ENCODE results near the genes ARL4A and AGR2.

- RAMPAGE, long total RNA = no peak
- RRBS = no CpG with 5 or more reads among the region's 2 CpGs
PRO-cap:
- standard = no peak
- CoPRO, capped RNA only, 2 experiments = no peak in any of the 2 experiments
- CoPRO, capped and uncapped RNA, 2 experiments = no peak in any of the 2 experiments
- CoPRO, uncapped RNA only, 2 experiments = no peak in any of the 2 experiments
CAGE:
- cytosol, long polyA plus RNA = no peak
- long polyA plus RNA = no peak
- nucleolus, long total RNA = no peak
- nucleus, long polyA plus RNA = no peak
Observed at GRCh38 chr7:12257580-12258133, 46.6 kb downstream of the TMEM106B start.

DNA sequence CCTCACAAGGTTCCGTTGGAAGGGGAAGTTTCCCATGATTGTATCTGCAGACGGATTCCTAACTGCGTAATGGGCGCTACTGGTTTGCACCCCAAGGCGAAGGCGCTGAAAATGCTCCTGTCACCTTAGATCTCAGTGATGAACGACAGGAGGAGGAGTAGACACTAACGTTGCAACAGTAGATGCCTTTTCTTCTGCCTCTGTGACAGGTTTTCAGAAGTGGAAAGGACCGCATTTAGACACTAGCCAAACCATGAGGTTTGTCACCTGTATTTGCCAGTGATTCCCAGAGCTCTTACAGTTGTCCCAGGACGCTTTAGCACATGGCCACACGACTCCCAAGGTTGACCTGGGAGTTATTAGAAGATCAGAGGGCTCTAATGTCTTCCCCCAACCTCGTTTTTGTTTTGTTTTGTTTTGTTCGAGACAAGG is 508 bp upstream of the VWDE start:
- RAMPAGE, long total RNA = no peak
- RRBS = no CpG with 5 or more reads among the region's 13 CpGs
PRO-cap:
- standard = no peak
- CoPRO, capped RNA only, 2 experiments = no peak in any of the 2 experiments
- CoPRO, capped and uncapped RNA, 2 experiments = no peak in any of the 2 experiments
- CoPRO, uncapped RNA only, 2 experiments = peak in 2 of 2 experiments; most common plus-strand start position 43 of the sequence (in 1)
CAGE:
- cytosol, long polyA plus RNA = no peak
- long polyA plus RNA = no peak
- nucleolus, long total RNA = no peak
- nucleus, long polyA plus RNA = no peak

DNA sequence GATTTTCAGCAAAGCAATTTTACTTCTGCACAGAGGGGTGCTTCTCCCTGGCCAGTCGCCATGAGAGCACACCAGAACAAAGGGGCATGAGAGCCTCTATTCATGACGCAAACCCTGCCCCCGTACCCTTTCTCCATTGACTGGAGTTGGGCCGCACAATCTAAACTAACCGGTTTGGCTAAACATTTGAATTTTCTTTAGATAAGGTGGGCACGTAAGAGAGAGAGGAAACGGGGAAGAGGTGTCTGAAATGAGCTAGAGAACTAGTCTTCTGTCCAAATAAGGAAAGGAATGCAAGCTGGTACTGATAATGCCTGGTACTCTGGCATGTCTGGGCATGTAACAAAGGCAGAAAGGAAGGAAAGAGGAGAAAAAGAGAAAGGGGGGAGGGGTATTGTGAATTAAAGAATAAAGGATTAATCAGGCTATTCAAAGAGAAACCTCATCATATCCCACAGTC is 13.2 kb upstream of the SCIN start:
- RAMPAGE, long total RNA = no peak
- RRBS = no CpG with 5 or more reads among the region's 7 CpGs
PRO-cap:
- standard = no peak
- CoPRO, capped RNA only, 2 experiments = no peak in any of the 2 experiments
- CoPRO, capped and uncapped RNA, 2 experiments = no peak in any of the 2 experiments
- CoPRO, uncapped RNA only, 2 experiments = no peak in any of the 2 experiments
CAGE:
- cytosol, long polyA plus RNA = no peak
- long polyA plus RNA = no peak
- nucleolus, long total RNA = no peak
- nucleus, long polyA plus RNA = no peak

GRCh38 chr7:12571621-12572111 is 1.1 kb downstream of the SCIN start:
- RAMPAGE, long total RNA = no peak
- RRBS = no CpG with 5 or more reads among the region's 5 CpGs
PRO-cap:
- standard = no peak
- CoPRO, capped RNA only, 2 experiments = no peak in any of the 2 experiments
- CoPRO, capped and uncapped RNA, 2 experiments = no peak in any of the 2 experiments
- CoPRO, uncapped RNA only, 2 experiments = no peak in any of the 2 experiments
CAGE:
- cytosol, long polyA plus RNA = no peak
- long polyA plus RNA = no peak
- nucleolus, long total RNA = no peak
- nucleus, long polyA plus RNA = no peak

DNA sequence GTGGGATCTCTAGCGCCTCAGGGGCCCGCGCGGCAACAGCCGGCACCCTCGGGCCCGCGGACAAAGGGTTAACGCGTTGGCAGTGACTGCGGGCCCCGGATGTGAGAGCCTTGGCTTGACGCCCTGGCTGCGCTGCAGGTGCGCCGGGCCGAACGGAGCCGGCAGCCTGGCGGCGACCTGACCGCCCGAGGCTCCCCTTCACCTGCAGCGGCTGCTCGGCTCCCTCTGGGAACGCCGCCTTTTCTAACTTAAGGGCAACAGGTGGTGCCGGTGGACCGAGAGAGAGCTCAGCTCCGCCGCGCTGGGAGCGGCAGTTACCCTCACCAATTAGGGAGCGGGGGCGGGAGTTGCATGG is 281 bp upstream of the ARL4A start:
- RAMPAGE, long total RNA = no peak
- RRBS = 2% methylated on average over 16 of the region's 35 CpGs
PRO-cap:
- standard = bidirectional peak, plus-strand start outside the sequence, minus-strand start at position 250 of the sequence
- CoPRO, capped RNA only, 2 experiments = peak in 2 of 2 experiments; most common minus-strand start position 250 of the sequence (in 2)
- CoPRO, capped and uncapped RNA, 2 experiments = peak in 2 of 2 experiments; most common minus-strand start position 250 of the sequence (in 2)
- CoPRO, uncapped RNA only, 2 experiments = peak in 2 of 2 experiments; most common minus-strand start position 250 of the sequence (in 1)
CAGE:
- cytosol, long polyA plus RNA = no peak
- long polyA plus RNA = no peak
- nucleolus, long total RNA = no peak
- nucleus, long polyA plus RNA = no peak

GRCh38 chr7:12687530-12688285 is at the start of gene ARL4A:
Gene ARL4A, plus strand, starts transcription at chr7:12687633.
- RAMPAGE, long total RNA = no peak
- RRBS = no CpG with 5 or more reads among the region's 20 CpGs
PRO-cap:
- standard = bidirectional peak, plus-strand start at chr7:12687633, minus-strand start at chr7:12687424
- CoPRO, capped RNA only, 2 experiments = peak in 2 of 2 experiments; most common plus-strand start chr7:12687633 (in 2)
- CoPRO, capped and uncapped RNA, 2 experiments = peak in 2 of 2 experiments; most common plus-strand start chr7:12687633 (in 2); most common minus-strand start chr7:12688053 (in 1)
- CoPRO, uncapped RNA only, 2 experiments = peak in 2 of 2 experiments; most common plus-strand start chr7:12687743 (in 2); most common minus-strand start chr7:12688139 (in 1)
CAGE:
- cytosol, long polyA plus RNA = start-site peak on the plus strand at chr7:12687619-12687661, 113 and 91 reads in 2 replicates
- long polyA plus RNA = no peak
- nucleolus, long total RNA = no peak
- nucleus, long polyA plus RNA = no peak

DNA sequence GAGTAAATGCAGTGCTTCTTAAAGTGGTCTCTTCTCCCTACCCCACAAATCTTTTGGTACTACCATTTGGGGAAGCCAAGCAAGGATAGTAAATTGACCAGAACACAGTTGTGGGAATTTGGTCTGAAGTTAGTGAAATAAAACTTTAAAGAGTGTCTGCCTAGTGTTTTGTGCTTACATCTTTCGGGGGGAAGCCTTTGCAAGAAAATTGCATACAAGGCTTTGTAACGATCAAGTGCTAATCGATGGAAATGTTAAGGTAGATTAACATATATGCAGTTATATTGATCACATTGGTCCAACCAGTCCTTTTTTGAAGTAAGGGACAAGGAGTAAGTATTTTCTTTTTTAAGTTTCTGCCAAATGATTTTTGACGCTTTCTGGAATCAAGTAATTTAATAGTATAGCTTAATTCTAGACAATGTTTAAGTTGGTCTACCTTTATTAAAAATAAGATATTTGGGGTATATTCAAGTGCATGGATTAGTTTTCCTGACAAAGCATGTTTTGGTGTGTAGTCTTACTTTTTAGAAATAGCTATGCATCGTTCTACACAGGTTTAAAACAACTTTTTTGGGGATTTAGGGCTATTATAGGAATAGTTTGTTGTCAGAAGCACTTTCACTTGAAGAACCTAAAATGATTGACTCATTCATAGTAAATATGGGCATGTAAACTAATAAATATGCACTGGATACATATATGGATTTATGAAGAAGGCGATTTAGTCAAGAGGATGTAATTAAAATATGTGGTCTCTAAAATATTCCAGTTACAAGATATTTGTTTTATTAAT is 1.8 kb downstream of the ARL4A start:
- RAMPAGE, long total RNA = no peak
- RRBS = no CpG with 5 or more reads among the region's 6 CpGs
PRO-cap:
- standard = no peak
- CoPRO, capped RNA only, 2 experiments = no peak in any of the 2 experiments
- CoPRO, capped and uncapped RNA, 2 experiments = no peak in any of the 2 experiments
- CoPRO, uncapped RNA only, 2 experiments = peak in 2 of 2 experiments; most common plus-strand start position 428 of the sequence (in 2)
CAGE:
- cytosol, long polyA plus RNA = no peak
- long polyA plus RNA = no peak
- nucleolus, long total RNA = no peak
- nucleus, long polyA plus RNA = no peak

DNA sequence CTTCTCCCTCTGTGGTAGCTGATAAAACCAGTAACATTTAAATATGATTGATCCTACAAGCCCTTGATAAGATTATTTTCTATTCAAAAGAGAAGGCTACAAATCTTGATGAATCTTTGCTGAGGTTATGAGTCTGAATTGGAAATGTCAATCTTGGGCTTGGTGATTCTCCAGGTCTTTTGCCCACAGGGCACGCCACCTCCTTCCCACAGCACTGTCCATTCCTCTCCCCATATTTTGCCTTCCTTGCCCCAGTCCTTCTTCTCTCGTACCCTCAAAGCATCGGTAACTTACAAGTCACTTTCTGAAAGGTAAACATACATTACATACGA is 241.2 kb downstream of the ARL4A start:
- RAMPAGE, long total RNA = no peak
- RRBS = no CpG with 5 or more reads among the region's 4 CpGs
PRO-cap:
- standard = no peak
- CoPRO, capped RNA only, 2 experiments = no peak in any of the 2 experiments
- CoPRO, capped and uncapped RNA, 2 experiments = no peak in any of the 2 experiments
- CoPRO, uncapped RNA only, 2 experiments = no peak in any of the 2 experiments
CAGE:
- cytosol, long polyA plus RNA = no peak
- long polyA plus RNA = no peak
- nucleolus, long total RNA = no peak
- nucleus, long polyA plus RNA = no peak

- RAMPAGE, long total RNA = no peak
- RRBS = no CpG with 5 or more reads among the region's 6 CpGs
PRO-cap:
- standard = no peak
- CoPRO, capped RNA only, 2 experiments = no peak in any of the 2 experiments
- CoPRO, capped and uncapped RNA, 2 experiments = no peak in any of the 2 experiments
- CoPRO, uncapped RNA only, 2 experiments = no peak in any of the 2 experiments
CAGE:
- cytosol, long polyA plus RNA = no peak
- long polyA plus RNA = no peak
- nucleolus, long total RNA = no peak
- nucleus, long polyA plus RNA = no peak
Observed at GRCh38 chr7:14241929-14242630, 252.6 kb upstream of the ETV1 start.

DNA sequence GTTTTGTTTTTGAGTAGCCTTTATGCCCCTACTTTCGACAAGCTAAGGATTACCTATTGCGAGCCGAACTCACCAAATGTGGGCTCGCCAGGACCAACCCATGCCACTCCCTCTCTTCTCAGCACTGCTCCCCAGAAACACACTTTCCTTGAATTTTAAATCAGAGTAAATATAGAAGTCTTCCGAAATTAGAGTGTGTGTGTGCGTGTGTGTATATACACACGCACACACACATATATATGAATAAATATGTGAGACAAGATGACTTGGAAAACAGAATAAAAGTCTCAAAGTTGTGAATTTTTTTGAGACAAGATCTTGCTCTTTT is 96.7 kb downstream of the AGMO start:
- RAMPAGE, long total RNA = no peak
- RRBS = no CpG with 5 or more reads among the region's 7 CpGs
PRO-cap:
- standard = no peak
- CoPRO, capped RNA only, 2 experiments = no peak in any of the 2 experiments
- CoPRO, capped and uncapped RNA, 2 experiments = no peak in any of the 2 experiments
- CoPRO, uncapped RNA only, 2 experiments = no peak in any of the 2 experiments
CAGE:
- cytosol, long polyA plus RNA = no peak
- long polyA plus RNA = no peak
- nucleolus, long total RNA = no peak
- nucleus, long polyA plus RNA = no peak

- RAMPAGE, long total RNA = no peak
- RRBS = no CpG with 5 or more reads among the region's 5 CpGs
PRO-cap:
- standard = no peak
- CoPRO, capped RNA only, 2 experiments = no peak in any of the 2 experiments
- CoPRO, capped and uncapped RNA, 2 experiments = no peak in any of the 2 experiments
- CoPRO, uncapped RNA only, 2 experiments = no peak in any of the 2 experiments
CAGE:
- cytosol, long polyA plus RNA = no peak
- long polyA plus RNA = no peak
- nucleolus, long total RNA = no peak
- nucleus, long polyA plus RNA = no peak
Observed at GRCh38 chr7:15683950-15684415, 2.5 kb downstream of the MEOX2 start.

GRCh38 chr7:15839757-15840225 is 153.3 kb upstream of the MEOX2 start:
- RAMPAGE, long total RNA = no peak
- RRBS = no CpG with 5 or more reads among the region's 7 CpGs
PRO-cap:
- standard = no peak
- CoPRO, capped RNA only, 2 experiments = no peak in any of the 2 experiments
- CoPRO, capped and uncapped RNA, 2 experiments = no peak in any of the 2 experiments
- CoPRO, uncapped RNA only, 2 experiments = no peak in any of the 2 experiments
CAGE:
- cytosol, long polyA plus RNA = no peak
- long polyA plus RNA = no peak
- nucleolus, long total RNA = no peak
- nucleus, long polyA plus RNA = no peak

DNA sequence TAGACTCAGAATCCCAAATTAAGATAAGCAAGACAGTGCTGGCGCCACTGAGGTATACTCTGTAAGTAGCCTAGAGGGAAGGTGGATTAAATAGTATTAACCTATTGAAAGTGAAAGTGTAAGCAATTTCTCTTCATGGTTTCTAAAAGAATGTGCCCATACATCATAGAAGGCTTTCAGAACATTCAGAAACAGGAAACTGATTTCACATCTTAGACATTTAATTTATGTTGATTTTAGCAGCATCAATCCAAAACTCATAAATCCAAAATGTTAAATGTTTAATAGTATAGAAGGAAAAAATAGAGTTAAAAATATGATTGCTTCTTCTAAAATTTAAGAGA is 36.7 kb downstream of the LRRC72 start:
- RAMPAGE, long total RNA = no peak
- RRBS = no CpG with 5 or more reads among the region's 1 CpG
PRO-cap:
- standard = no peak
- CoPRO, capped RNA only, 2 experiments = no peak in any of the 2 experiments
- CoPRO, capped and uncapped RNA, 2 experiments = no peak in any of the 2 experiments
- CoPRO, uncapped RNA only, 2 experiments = no peak in any of the 2 experiments
CAGE:
- cytosol, long polyA plus RNA = no peak
- long polyA plus RNA = no peak
- nucleolus, long total RNA = no peak
- nucleus, long polyA plus RNA = no peak

- RAMPAGE, long total RNA = no peak
- RRBS = no CpG with 5 or more reads among the region's 3 CpGs
PRO-cap:
- standard = no peak
- CoPRO, capped RNA only, 2 experiments = no peak in any of the 2 experiments
- CoPRO, capped and uncapped RNA, 2 experiments = no peak in any of the 2 experiments
- CoPRO, uncapped RNA only, 2 experiments = no peak in any of the 2 experiments
CAGE:
- cytosol, long polyA plus RNA = no peak
- long polyA plus RNA = no peak
- nucleolus, long total RNA = no peak
- nucleus, long polyA plus RNA = no peak
Observed at GRCh38 chr7:16662271-16662937, 16.4 kb downstream of the BZW2 start.

DNA sequence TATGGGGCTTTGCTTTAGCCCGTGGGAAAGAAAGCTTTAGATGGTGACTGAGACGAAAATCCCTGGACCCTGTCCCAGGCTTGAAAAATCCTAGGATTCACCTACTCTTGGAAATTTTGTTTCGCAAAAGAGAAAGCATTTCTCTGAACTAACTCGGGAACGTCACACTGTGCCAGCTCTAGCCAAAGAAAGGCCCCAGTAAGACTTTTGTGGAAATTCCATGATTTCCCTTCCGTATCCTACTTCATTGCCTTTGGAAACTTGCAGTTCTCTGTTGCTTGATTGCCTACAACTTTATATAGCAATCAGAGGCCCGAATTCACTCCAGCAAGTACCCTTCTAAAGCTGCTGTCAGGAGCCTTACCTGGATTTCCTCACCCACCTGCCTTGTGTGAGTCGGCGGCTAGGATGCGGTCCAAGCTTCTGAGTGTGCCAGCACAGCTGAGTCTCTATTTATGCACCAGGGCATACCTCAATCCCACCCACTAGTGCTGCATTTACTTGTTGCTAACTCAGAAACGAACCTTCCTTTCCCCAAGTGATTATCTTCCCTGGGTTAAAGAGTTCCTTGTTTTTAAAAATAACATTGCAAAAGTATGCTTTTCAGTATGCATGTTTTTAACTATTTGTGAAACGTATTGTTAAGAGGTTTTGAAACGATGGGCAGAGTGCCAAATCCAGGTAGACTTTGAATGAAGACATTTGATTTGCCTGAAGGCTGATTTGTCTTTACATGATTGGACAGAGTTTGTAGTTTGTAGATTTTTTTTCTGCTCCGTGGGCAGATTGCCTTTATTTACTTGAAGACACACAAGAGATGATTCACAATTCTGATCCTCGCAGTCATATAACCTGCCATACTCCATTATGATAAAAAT is at the start of gene AGR2:
Gene AGR2, minus strand, starts transcription at position 429 of the 878 bp plus-strand sequence.
- RAMPAGE, long total RNA = no peak
- RRBS = no CpG with 5 or more reads among the region's 15 CpGs
PRO-cap:
- standard = no peak
- CoPRO, capped RNA only, 2 experiments = no peak in any of the 2 experiments
- CoPRO, capped and uncapped RNA, 2 experiments = no peak in any of the 2 experiments
- CoPRO, uncapped RNA only, 2 experiments = no peak in any of the 2 experiments
CAGE:
- cytosol, long polyA plus RNA = no peak
- long polyA plus RNA = no peak
- nucleolus, long total RNA = no peak
- nucleus, long polyA plus RNA = no peak

- RAMPAGE, long total RNA = no peak
- RRBS = no CpG with 5 or more reads among the region's 2 CpGs
PRO-cap:
- standard = no peak
- CoPRO, capped RNA only, 2 experiments = no peak in any of the 2 experiments
- CoPRO, capped and uncapped RNA, 2 experiments = no peak in any of the 2 experiments
- CoPRO, uncapped RNA only, 2 experiments = no peak in any of the 2 experiments
CAGE:
- cytosol, long polyA plus RNA = no peak
- long polyA plus RNA = no peak
- nucleolus, long total RNA = no peak
- nucleus, long polyA plus RNA = no peak
Observed at GRCh38 chr7:16833160-16833808, 28.5 kb upstream of the AGR2 start.

- RAMPAGE, long total RNA = no peak
- RRBS = no CpG with 5 or more reads among the region's 8 CpGs
PRO-cap:
- standard = no peak
- CoPRO, capped RNA only, 2 experiments = no peak in any of the 2 experiments
- CoPRO, capped and uncapped RNA, 2 experiments = no peak in any of the 2 experiments
- CoPRO, uncapped RNA only, 2 experiments = no peak in any of the 2 experiments
CAGE:
- cytosol, long polyA plus RNA = no peak
- long polyA plus RNA = no peak
- nucleolus, long total RNA = no peak
- nucleus, long polyA plus RNA = no peak
Observed at GRCh38 chr7:16847025-16847837, 34.6 kb downstream of the AGR3 start.

- RAMPAGE, long total RNA = no peak
- RRBS = no CpG with 5 or more reads among the region's 2 CpGs
PRO-cap:
- standard = no peak
- CoPRO, capped RNA only, 2 experiments = no peak in any of the 2 experiments
- CoPRO, capped and uncapped RNA, 2 experiments = no peak in any of the 2 experiments
- CoPRO, uncapped RNA only, 2 experiments = no peak in any of the 2 experiments
CAGE:
- cytosol, long polyA plus RNA = no peak
- long polyA plus RNA = no peak
- nucleolus, long total RNA = no peak
- nucleus, long polyA plus RNA = no peak
Observed at GRCh38 chr7:16880667-16881084, 1.1 kb downstream of the AGR3 start.

- RAMPAGE, long total RNA = no peak
- RRBS = no CpG with 5 or more reads among the region's 2 CpGs
PRO-cap:
- standard = no peak
- CoPRO, capped RNA only, 2 experiments = no peak in any of the 2 experiments
- CoPRO, capped and uncapped RNA, 2 experiments = no peak in any of the 2 experiments
- CoPRO, uncapped RNA only, 2 experiments = no peak in any of the 2 experiments
CAGE:
- cytosol, long polyA plus RNA = no peak
- long polyA plus RNA = no peak
- nucleolus, long total RNA = no peak
- nucleus, long polyA plus RNA = no peak
Observed at GRCh38 chr7:16935251-16935880, 53.6 kb upstream of the AGR3 start.